Skin of body (tissue), 2 donors: Measurements from ENCODE around the gene ADCK1.

- RAMPAGE, long total RNA: no peak
These were observed 14.6 kb downstream of the SPTLC2 start for GRCh38 chr14:77601598-77602546.

DNA sequence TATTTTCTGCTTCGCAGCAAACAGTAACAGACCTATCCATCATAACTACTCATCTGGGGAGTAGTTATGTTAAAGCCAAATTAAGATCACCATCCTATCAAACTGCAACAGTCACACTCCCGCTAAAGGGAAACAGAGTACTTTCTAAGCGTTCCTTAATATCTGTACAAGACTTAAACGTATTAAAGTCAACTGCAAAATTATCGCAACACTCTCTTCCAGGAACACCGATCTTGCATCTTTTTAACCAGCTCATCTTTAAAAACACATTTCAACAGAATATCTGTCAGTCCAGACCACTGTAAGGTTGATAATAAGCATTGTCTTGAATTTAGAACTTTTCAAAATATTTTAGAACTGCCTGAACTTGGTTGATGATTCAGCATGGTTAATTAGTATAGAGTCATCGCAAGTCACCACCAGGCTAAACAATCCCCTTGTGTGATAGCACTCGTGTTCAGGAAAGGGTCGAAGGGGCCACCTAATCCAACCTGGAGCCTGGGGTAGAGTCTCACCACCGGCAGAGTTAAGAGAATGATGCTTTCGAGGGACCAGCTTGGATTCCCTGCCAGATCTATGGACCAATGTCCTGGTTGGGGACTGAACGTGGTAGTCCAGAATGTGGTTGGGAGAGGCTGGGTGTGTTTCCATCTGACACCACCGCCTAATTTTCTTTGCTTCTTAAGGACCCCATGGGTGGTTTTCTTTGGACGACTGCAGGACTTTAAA is 944 bp downstream of the SPTLC2 start:
- RAMPAGE, long total RNA: no peak

DNA sequence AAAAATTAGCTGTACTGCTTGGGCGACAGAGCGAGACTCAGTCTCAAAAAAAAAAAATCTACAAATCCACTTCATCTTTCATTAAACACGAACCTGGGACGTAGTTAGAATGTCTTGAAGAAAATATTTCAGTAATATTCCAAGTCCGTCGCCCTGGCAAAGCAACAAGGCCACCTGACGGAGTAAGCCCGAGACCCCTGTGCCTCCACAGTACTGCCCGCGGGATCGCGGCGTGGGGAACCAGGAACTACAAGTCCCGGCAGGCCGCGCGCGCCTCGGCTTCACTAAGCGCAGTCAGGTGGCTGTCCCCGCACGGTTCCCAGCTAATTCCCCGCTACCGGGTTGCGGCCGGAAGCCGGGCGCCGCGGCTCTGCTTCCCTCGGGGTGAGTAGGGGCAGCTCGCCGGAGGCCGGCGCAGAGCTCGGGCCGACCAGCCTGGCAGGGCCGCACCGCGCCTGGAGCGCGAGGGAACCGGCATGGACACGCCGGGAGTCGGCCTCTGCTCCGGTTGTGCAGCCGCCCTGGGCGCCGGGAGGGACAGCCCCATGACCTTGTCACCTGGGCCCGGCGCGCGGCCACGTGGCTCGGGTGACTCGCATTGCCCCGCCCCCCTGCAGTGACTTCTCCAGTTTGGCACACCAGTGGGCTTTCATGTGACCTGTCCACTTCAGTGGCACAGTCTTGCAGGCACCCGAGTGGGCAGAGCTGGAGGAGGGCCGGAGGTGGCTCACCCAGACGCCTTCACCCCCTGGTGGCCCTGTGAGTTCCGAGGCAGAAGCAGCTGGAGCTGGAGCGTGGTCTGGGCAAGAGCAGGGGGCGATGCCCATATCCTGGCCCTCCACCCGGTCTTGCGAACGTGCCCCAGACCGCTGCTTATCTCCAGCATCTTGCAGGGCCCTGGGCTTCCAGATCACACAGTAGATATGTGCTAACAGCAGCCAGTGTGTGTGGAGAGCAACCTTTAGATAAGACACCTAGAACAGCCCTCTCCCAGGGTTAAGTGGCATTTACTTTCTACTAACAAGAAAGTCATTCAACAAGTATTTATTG is at the start of gene ADCK1:
ADCK1 (plus strand) TSS at position 323 of the 1,050 bp plus-strand sequence.
- RAMPAGE, long total RNA: no peak

DNA sequence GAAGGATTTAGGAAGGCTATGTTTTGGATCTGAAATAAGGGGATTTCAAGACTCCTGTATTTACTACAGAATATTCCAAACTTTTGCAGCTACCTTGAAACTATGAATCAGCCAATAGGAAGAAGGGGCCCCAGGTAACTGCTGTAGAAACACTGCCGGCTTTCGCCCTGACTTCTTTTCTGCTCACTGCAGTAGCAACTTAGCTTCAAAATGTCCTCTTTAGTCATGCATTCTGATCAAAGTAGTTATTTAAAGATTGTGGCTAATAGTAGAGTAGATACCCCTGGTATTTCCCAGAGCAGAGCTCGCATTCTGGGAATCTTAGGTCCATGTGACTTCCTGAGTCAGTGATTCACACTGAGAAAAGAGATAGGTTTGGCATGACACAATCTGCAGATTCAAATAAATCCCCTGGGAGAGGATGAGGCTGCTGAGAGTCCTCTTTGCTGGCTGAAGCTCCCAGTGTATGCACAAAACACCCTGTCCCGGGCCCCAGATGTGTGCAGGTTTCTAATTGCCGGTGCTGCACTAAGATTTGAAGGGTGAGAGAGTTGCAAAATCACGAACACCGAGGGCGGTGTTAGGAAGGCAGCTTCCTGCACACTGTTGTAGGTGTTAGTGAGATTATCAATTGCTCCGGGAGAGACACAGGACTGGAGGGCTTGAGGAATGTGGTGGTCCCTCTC is 233.1 kb downstream of the NRXN3 start:
- RAMPAGE, long total RNA: no peak

- RAMPAGE, long total RNA: no peak
These were observed 235.5 kb downstream of the NRXN3 start for GRCh38 chr14:78405760-78405959.

DNA sequence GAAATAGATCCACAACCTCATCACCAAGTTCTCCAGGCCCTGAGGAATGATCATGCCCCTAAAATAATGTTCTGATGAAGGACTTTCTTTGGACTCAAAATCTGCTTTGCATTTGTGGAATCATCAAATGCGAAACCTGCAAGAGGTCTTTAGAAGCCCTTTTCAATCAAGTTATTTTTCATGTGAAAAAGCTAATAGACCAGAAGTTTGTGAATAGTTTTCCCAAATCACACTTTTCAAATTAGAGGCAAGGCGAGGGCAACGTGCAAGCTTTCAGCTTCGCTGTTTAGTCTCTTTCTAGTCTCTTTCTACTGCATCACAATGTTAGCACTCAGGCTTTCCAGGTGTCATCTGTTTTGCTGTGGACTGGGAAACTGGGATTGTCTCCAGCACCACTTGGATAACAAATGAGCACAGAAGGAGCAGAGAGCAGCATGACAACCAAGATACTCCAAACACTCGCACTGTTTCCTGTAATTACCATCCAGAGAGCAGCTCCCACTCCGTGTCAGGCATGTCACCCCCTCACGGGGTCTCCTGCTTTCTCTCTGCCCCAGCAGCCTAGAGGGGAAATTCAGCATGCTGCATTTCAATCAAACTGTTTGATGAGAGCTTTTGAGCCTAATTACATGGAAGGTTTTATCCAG is 917.9 kb downstream of the DIO2 start:
- RAMPAGE, long total RNA: no peak

- RAMPAGE, long total RNA: no peak
These were observed 104.3 kb upstream of the DIO2 start for GRCh38 chr14:80315698-80315995.

- RAMPAGE, long total RNA: no peak
These were observed 36.9 kb downstream of the CEP128 start for GRCh38 chr14:80904700-80904969.

DNA sequence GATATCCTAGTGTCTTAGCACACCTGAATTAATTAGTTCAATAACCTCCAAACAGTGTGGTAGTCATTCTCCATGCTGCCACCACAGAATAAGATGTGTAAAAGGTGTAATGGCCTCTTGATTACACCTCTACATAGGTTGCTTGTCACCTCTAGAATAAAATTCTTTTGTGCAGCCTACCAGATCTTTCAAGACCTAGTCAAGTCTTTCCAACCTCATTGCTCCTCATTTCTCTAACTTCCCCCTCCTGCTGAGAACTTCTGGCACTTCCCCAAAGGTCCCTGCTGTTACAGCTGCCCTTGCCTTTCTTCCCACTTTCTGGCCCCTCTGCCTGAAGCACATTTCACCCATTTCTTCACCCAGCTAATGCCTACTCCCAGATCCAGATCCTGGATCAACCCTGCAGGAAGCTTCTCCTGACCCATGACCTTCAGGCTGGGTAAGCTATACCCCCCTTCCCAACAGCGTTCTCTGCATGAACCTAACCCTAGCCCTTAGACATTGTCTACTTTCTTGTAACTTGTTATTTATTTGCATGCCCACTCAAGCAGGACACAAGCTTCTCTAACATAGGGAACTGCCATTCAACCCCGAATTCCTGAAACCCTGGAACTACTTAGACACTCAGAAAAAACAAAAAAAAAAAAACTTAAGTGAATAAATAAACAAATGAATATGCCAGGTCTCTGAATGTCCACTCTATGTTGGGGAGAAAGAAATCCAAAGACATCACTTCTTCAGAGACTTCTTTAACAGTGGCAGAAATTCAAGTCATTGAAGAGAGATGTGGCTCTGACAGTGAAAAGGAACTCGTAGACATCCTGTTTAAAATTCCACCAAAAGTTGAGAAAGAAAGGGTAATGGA is 1.6 kb downstream of the TSHR start:
- RAMPAGE, long total RNA: no peak

- RAMPAGE, long total RNA: no peak
These were observed 48.6 kb upstream of the GTF2A1 start for GRCh38 chr14:81269346-81269720.

GRCh38 chr14:81398108-81398567 is 2.0 kb downstream of the STON2 start:
- RAMPAGE, long total RNA: no peak

- RAMPAGE, long total RNA: no peak
These were observed 34.1 kb upstream of the STON2 start for GRCh38 chr14:81434015-81434921.

DNA sequence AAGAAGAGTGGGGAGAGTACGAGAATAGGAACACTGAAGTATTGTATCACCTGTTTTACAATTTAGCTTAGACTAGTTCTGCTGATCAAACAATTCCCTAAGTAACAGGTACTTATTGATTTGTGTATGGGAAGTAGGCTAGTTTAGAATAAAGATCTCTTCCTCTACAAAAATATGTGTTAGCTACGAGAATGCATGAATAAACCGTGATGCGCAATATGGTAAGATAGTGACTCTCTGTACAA is 970.4 kb upstream of the SEL1L start:
- RAMPAGE, long total RNA: no peak

- RAMPAGE, long total RNA: no peak
These were observed 1484.4 kb upstream of the SEL1L start for GRCh38 chr14:83018107-83018415.

DNA sequence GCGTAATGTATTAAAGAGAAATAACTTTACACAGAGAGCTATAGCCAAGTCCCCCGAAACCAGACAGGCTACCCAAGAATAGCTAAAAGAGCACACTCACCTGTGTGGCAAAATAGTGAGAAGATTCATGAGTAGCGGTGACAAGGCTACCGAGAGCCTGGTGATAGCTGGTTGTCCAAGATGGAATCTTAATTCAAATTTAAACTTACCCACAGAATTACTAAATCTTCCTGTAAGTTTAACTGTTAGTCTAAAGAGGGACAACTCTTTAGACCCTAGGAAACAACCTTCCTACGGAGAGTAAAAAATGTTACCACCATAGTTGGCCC is 1358.6 kb upstream of the FLRT2 start:
- RAMPAGE, long total RNA: no peak

GRCh38 chr14:84657684-84658096 is 872.3 kb upstream of the FLRT2 start:
- RAMPAGE, long total RNA: no peak

- RAMPAGE, long total RNA: no peak
These were observed 13.3 kb upstream of the FLRT2 start for GRCh38 chr14:85516608-85517124.

DNA sequence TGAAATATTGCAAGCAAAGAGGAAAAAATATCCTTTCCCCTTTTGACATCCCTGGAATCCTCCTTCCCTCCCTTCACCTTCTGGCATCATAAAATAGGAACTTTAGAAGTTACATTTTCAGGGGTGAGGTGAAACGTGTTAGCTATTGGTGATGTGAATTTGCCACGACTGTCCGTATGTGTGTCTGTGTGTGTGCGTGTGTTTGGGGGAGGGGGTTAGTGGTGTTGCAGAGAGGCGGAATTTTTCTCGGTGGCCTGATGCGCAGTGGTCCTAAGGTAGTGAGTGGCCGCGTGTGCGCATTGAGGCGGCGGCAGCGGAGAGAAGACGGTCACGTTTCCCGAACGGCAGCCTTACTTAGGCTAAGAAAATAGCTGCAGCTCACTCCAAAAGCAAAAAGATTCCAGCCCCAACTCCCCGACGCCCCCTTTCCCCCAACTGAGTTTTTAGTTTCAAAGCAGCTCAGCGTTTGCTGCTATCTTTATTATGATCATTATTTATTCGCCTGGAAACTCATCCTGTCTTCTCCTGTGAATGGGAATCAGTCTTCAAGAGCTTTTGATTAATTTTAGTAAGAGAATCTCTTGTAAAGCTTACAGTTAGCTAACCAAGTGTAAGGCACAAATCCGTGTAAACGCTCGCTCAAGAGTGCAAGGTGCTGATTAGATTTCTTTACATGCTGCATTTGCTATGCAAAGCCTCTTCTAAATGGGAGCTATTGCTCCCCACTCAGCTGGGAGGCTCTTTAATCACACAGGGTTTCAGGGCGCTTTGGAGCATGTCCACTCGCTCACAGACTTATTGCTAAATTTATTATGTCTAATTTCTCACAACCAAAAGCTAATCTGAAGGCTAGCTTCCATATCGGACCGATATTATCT is 4.7 kb downstream of the FLRT2 start:
- RAMPAGE, long total RNA: no peak

DNA sequence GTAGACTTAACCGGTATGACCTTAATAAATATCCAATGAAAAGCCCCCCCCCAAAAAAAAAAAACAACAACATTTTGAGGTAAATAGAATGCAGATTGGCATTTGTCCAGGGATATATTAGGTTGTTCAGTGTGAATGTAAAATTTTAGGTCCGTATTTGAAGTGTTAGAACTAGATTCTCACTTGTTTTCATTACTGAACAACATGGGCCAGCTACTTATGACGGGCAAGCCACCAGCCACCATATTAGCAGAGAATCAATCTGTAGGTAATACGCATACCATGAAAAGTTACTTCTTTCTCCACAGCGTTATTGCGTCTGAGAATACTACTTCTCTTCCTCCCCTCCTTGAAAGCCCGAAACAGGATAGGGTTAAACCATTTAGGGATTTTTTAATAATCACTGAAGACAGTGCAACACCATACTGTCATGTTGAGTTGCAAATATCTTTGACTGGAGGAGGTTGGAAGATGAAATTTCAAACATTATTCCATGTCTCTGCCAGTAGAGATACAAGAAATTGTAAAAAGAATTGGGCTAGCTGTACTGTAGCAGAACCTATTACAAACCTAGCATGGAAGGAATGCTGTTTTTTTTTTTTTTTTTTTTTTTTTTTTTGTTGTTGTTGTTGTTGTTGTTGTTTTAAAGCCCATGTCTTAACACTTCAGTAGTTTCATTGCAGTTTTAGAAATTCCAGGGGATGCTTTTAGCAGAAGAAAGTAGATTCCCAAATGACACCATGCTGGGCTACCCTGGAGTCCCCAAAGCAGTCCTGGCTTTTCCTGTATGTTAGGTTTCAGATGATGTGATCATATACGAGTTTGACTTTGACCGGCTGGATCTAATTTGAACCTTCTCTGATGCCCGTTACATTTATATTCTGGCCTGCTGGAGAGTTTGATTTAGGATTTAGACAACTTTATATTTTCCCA is 5.6 kb downstream of the FLRT2 start:
- RAMPAGE, long total RNA: no peak

GRCh38 chr14:87164159-87164736 is 828.7 kb downstream of the GALC start:
- RAMPAGE, long total RNA: no peak